Trachea (tissue), 1 donor: ENCODE data around the gene FER.

DNA sequence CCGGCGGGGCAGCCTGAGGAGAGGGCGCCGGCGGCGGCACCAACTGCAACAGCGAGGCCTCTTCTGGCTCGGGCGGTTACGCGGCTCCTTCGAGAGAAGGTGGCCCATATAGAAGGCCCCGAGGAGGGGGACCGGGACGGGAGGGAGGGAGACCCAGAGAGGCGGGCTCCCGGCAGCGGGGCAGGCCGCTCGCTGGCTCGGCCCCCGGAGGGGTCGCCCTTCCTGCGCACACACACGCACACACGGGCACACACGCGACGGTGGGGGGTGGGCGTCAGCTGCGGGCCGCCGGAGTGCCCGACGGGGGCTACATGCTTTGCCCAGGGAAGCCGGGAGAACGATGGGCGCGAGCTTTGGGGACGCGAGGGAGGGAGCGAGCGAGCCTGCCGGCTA lies 318 bp downstream of the FBXL17 start:
- PRO-cap: no peak

GRCh38 chr5:108747541-108748141 lies at the start of gene FER:
TSS of gene FER (plus strand) at chr5:108747897.
- PRO-cap: bidirectional peak, plus-strand start at chr5:108747911, minus-strand start at chr5:108747713

DNA sequence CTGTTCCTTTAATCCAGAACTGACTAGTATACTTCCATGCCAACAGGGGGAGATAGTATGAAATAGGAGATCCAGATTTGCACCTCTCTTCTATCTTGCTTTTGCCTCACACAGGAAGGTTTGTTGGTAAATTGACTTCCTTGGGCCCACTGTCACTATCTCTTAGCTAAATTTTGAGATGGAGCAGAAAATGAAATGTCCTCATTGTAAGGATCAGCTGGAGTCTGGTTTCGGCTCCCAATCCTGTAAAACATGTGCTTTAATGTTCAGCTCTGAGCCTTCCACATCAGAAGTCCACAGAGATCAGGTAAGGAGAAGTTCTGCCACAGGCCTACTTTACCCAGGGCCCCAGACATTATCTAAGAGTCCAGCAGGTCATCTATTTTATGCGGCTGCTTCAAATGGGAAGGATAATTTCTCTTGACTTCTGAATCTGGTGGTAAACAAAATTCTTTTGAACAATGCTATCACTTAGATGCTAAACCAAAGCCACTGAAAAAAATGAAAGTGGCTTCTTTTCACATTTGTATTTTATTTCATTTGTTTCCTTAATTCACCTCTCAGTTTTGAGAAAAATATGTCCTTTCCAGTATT lies 176.9 kb downstream of the FER start:
- PRO-cap: no peak

DNA sequence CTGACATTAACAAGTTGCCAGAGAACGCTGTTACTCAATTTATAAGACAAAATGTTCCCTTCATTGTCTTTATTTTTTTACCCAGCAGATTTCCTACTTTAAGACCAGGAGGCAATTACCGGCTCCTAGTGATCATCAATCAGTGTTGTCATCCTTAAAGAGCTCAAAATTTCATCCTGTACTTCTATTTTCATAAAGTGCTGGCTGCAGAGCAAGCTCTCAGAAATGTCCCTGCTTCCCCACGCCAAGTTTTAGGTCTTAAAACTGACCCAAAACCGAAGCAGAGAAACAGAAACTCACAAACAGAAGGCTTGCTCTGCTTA lies 82.9 kb downstream of the PJA2 start:
- PRO-cap: no peak

DNA sequence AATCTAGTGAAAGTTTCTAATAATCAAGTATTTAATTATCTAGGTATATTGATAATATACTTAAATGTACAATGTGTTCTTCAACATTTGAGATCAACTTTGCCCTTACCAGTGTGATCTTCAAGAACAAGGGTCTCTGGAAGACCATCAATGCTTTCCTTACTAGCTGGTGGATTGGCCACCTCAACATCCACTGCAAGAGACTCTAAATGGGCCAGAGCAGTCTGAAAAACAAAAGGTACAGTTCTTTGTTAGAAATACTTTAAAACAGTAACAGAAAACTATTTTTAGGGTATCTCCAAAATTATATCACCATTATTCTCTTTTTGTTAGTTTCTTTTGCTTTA lies 65.2 kb downstream of the PJA2 start:
- PRO-cap: no peak

GRCh38 chr5:109407905-109408350 lies 1.8 kb downstream of the PJA2 start:
- PRO-cap: no peak

DNA sequence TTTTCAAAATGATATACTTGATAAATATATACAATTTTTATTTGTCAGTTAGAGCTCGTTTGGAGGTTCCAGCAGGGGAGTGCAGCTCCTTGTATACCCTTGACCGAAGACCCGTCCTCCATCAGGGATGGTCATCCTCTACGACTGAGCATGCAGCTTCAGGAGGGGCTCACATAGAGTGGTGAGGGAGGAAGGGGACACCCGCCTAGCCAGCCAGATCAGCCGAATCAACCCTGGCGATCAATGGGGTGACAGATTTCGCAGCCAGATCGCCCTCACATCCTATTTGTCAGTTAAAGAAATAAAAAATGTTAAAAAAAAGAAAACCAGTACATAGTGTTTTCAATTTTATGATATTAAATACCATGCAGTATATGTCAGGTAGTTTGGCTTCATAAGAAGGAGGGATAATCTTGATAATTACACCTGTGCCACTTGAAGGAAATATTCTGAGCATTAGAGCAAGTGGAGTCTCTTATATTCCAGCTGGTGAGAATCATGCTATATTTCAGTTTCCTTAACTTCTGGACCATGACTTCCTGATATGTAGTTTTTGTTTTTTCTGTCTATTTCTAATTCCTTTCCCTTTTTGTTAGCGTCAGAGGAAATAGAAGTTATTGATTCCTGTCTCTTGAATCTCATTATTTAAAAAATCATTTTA lies 10.0 kb downstream of the MAN2A1 start:
- PRO-cap: no peak

DNA sequence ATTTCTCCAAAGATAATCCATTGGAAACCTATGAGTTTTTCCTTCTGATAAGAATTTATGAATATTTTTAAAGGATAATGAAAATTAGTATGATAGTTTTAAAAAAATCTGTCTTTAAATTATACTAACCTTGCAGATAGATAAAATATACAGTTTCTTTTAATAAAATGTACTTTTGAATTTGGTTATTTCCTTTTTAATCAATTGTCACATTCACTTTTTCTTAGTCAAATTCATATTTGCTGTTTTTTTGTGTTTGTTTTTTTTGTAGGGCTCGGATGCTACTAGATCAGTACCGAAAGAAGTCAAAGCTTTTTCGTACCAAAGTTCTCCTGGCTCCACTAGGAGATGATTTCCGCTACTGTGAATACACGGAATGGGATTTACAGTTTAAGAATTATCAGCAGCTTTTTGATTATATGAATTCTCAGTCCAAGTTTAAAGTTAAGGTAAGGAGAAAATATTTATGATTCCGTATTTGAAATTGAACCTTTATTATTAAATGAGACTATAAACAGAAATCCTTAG lies 84.9 kb downstream of the MAN2A1 start:
- PRO-cap: no peak

DNA sequence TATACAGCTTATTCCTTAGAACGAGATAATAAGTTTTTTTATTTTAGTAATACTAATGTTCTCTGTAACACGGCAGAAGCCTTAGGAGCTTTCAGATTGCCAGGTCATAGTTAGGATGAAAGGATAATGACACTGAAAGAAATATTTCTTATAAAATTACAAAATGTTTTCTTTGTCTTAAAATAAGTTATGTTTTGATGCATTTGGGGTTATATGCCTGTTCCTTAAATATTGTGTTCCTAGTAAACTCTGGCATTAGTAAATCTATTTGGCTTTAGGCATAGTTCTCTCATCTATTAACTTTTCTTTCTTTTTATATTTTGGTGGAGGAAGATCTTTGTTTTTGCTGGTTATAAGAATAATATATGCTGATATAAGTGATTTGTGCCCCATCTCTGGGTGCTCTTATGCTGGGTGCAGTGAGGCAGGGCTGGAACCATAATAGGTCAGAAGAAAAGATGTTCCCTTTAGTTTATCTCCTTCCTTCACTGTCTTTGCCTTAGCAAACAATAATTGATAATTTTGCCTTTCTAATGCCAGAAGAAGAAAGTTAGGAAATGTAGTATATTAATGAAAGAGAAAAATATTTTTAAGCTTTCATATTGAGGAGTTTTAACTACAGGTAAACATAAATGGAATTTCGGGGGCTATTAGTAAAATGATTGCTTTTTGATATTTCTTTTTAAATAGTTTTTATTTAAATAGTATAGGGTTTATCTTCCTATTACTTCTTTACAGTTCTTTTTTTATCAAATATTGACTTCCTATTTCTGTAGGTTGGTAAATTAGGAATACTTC lies 100.9 kb downstream of the MAN2A1 start:
- PRO-cap: no peak

DNA sequence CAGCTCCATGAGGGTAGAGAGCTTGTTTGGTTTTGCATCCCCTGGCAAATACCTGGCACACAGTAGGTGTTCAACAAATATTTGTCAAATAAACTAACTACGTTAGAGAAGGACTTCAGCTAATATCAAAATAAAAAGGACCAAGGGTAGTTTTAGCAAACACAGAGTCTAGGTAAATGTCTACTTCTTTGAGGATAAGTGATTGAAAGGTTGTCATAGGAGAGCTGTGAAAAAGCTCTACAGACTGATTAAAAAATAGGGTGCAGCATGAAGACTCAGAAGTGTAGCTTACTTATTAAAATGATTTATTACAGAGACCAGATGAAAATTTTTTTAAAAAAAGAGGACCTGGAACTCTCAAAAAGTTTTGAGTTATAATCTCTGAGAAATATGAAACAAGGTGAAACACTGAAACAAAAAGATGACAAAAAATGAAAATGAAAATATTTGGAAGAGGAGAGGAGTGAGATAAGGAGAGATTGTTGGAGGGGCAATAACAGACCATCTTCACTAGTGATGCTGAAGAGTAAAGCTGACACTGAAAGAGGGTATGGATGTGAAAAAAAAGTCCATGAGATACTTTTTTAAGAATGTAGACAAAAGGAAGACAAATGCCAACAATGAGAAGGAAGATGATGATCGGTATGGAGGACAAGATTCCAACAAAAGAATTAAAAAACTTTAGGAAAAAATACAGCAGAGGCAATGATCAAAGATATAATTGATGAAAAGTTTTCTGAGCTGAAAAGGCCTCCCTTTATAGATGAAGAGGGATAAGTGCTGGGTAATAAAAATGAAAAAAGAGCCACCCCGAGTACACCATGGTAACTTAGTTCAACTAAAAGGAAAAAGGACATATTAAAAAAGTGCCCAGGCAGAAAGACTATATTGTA lies 107.4 kb downstream of the MAN2A1 start:
- PRO-cap: no peak

DNA sequence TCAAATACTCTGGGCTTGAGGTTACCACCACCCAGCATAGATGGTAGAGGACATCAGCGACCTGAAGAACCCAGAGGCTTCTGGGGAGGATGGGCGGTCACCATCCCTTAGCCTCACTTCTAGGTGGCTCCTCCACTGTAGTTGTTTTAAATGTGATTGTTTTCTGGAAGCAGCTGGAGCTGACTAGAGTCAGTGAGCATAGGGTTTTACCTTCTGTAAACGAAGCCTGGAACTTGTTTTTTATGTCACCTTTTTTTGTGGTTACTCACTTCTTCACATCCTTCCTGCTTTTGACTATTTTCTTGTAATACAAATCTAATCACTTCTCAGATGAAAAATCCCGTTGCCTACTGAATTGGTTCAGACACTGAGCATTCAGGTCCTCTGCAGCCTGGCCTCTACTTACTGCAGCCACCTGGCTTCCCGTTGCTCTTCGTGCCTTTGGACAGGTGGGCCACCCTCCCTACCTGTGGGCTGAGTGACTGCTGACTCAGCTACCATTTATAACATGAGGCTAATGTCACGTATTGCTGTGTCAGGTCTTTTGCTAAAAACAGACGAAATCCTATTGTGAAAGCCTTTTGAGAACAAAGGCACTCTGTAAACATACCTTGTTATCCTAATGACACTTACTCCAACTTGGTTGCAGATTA lies 167.8 kb downstream of the MAN2A1 start:
- PRO-cap: no peak

GRCh38 chr5:109900979-109901821 lies 211.5 kb downstream of the MAN2A1 start:
- PRO-cap: no peak

GRCh38 chr5:109990216-109990719 lies 300.5 kb downstream of the MAN2A1 start:
- PRO-cap: no peak

GRCh38 chr5:110086766-110087379 lies 397.1 kb downstream of the MAN2A1 start:
- PRO-cap: no peak

- PRO-cap: no peak
These were observed 31.2 kb upstream of the CAMK4 start for GRCh38 chr5:111192969-111193330.

- PRO-cap: no peak
These were observed 5.5 kb downstream of the CAMK4 start for GRCh38 chr5:111229647-111230100.

- PRO-cap: no peak
These were observed 9.9 kb downstream of the CAMK4 start for GRCh38 chr5:111234219-111234435.

DNA sequence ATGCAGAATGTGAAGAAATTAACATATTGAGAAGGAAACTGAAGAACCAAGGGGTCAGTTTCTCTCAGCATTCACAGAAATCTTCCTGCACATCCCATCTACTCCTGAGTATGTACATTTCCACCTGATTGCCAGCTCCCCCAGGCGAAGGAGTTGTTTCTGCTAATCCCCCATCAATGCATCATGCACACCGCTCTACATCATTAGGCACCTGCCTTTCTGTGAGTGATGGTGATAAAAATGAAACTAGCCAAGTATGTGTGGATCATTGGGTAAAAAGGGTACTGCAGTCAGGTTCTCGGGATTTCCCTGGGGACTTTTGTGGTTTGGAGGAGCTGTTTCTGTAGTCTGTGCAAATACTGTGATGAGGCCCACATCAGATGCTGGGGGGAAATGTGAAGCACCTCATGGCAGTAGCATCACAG lies 30.4 kb downstream of the CAMK4 start:
- PRO-cap: no peak

GRCh38 chr5:111551605-111552630 lies 39.6 kb upstream of the STARD4 start:
- PRO-cap: no peak

DNA sequence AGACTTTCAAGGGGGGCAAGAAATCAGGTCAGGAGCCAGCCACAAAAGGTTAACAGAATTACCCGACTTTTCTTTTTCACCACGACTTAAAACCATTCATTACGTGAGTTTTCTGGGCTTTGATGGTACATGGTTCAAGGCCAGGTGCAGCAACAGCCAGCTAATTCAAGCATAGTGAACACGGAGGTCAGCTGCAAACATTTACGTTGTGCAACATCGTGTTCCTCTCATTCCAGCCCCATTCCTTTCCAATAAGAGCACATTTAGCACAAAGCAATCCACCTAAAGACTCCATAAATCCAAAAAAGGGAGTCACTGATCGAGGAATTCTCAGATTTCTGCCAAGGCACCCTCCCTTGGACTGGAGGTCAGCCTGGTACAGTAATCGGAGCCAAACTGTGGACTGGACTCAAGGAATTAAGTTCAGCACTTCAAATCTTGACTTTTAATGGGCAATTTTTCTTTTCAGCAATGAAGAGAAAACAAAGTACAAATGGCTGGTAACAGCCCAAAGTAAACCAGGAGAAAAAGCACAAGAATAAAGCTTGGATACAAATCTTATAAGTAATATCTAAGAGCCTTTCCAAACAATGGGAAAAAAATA lies 14.3 kb downstream of the NREP start:
- PRO-cap: no peak